Skeletal muscle satellite cell (primary cell): ENCODE results near the gene HLF.

- CAGE, long polyA plus RNA = no peak
Observed at GRCh38 chr17:50686218-50687126, 21.2 kb downstream of the ANKRD40 start.

GRCh38 chr17:50691330-50692234 lies 16.1 kb downstream of the ANKRD40 start:
- CAGE, long polyA plus RNA = no peak

- CAGE, long polyA plus RNA = no peak
Observed at GRCh38 chr17:50695312-50696282, 12.1 kb downstream of the ANKRD40 start.

GRCh38 chr17:50753555-50754059 lies 13.7 kb downstream of the ANKRD40CL start:
- CAGE, long polyA plus RNA = no peak

DNA sequence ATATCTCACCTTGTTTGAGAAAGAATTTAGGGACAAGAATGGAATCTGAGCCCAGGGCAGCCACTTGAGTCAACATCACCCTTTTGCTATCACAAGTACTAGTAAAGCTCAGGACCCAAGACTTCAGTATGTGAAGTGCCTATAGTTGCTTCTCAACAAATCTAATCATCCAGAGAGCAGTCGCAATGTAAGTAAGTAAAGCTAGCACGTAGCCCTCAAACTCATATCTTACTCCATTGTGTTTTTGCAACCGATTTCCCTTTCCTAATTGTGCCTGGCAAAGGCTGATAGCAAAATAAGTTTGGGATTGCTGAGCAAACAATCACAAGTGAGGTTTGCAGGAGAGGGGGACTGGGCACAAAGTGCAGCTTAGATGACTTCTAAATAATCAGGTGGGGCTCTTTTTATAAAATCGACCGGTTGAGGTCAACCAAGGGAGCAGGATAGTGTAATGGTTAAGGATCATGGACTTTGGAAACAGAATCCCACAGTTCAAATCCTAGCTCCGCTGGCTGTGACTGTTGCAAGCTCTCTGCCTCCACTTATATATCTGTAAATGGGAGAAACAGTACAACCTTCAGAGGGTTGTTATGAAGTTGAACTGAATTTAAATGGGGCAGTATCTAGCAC lies 13.0 kb downstream of the TOB1 start:
- CAGE, long polyA plus RNA = no peak

DNA sequence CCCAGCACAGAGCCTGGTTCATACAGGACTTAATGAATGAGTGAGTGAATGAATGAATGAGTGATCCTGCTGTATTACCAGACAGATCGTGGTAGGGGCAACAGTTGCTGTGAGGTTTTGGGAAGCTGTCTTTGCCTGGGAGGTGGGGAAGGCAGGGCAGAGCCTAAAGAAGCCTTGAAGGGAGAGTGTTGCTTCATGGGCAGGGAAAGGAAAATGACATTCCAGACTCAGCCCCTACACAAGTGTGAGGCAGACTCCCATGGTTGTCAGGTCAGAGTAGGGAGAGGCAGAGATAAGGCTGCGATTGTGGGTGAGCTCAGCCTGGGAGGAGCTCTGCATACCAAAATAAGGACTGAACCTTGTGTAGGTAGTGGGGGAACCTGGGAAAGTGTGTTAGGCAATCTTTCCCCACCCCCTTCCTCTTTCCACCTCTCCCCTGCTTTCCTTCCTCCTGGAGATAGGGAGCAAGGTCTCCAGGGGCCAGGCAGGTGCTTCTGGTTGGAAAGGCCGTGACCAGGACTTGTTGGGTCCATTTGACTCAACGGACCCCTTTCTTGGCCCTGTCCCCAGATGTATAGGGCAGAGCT lies 18.3 kb upstream of the TOB1 start:
- CAGE, long polyA plus RNA = no peak

- CAGE, long polyA plus RNA = no peak
Observed at GRCh38 chr17:50920647-50921564, 54.8 kb upstream of the TOB1 start.

DNA sequence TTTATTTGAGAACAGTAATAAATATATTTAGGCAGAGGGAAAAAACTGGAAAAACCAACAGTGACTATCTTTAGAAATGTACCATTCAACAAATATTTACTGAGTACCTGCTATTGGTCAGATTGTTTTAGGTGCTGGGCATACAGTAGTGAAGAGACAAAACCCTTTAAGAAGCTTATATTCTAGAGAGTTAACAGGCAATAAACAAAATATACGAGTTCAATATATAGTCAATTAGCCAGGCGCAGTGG lies 69.6 kb upstream of the TOB1 start:
- CAGE, long polyA plus RNA = no peak

DNA sequence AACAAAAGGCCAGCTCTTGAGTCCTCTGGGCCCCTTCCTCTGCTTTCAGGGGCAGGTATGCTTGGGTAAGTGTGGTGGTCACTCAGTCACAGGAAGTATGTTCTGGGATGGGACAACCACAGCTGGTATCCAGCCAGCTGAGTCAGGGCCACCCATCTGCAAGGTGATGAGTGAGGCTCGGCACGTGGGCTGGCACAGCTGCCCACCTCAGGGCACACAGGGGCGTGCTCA lies 85.7 kb upstream of the TOB1 start:
- CAGE, long polyA plus RNA = no peak

- CAGE, long polyA plus RNA = no peak
Observed at GRCh38 chr17:50998433-50998825, 122.2 kb downstream of the SPAG9 start.

- CAGE, long polyA plus RNA = no peak
Observed at GRCh38 chr17:51164920-51166111, 895 bp upstream of the NME2 start.

GRCh38 chr17:54302907-54303297 lies 480.2 kb downstream of the KIF2B start:
- CAGE, long polyA plus RNA = no peak

DNA sequence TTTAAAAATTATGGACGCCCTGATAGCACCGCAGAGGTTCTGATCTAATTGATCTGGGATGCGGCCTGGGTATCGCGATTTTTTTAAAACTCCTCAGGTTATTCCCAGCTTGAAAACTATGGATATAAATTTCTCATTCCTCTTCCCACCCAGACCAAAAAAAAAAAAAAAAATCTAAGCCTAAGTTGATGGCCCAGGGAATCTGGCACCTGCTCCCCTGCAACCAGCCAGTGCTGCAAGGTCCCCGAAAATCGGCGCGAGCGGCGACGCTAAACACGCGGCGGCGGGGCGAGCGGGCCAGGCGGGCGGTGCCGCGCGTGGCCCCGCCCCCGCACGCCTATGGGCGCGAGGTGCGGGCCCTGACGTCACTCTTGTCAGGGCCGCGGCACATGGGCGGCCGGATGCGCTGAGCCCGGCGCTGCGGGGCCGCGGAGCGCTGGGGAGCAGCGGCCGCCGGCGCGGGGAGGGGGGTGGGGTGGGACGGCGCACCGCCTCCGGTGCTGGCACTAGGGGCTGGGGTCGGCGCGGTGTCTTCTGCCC lies at the start of gene HLF:
Gene HLF, plus strand, starts transcription at position 368 of the 540 bp plus-strand sequence.
- CAGE, long polyA plus RNA = no peak

DNA sequence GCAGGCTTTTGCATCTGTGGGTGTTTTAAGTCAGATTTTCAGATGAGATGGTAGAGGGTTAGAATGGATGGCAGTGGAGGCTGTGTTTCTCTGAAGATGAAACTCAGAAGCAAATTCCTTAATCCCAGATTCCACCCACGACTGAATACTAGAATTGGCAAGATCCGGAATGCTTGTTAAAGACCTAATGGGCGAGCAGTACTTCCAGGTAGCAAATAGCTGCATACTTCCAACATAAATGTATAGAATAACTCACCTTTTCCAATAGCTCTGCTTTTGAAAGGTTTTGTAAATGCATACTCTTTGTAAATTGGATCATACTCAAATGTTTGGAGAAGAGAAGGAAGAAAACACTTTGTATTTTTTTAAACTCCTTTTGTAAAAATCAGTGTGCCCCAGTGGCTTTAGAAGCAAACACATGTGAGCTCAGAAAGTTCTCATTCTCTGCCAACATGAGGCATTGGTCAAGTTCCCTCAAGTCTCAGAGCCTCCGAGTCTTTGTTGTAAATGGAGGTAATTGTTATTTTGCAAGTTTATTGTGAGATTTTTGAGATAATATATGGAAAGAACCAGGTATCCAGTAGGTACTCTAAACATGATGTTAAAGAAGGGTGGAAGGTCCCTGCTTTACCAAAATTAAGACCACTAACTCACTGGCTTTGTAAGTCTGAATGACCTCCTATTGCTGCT lies 2.0 kb downstream of the HLF start:
- CAGE, long polyA plus RNA = no peak

DNA sequence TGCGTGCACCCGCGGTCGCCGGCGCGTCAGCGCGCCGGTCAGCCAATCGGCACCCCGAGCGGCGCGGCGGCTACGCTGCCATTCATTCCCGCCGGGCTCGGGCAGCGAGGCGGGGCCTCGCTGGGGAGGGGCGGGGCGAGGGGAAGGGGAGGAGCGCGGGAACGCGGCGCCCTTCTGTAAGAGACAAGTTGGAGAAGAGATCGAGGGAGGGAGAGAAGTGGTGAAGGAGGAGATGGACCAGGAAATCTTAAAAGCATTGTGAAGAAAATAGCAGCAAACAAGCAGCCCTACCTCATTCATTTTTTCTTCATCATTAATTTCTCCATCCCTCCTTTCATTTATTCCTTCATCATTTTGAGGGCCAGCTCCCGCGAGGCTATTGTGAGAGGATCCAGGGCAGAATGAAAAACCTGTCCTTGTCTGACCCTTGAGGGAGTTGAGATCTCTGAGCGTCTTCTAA lies 412 bp upstream of the MMD start:
- CAGE, long polyA plus RNA = no peak

DNA sequence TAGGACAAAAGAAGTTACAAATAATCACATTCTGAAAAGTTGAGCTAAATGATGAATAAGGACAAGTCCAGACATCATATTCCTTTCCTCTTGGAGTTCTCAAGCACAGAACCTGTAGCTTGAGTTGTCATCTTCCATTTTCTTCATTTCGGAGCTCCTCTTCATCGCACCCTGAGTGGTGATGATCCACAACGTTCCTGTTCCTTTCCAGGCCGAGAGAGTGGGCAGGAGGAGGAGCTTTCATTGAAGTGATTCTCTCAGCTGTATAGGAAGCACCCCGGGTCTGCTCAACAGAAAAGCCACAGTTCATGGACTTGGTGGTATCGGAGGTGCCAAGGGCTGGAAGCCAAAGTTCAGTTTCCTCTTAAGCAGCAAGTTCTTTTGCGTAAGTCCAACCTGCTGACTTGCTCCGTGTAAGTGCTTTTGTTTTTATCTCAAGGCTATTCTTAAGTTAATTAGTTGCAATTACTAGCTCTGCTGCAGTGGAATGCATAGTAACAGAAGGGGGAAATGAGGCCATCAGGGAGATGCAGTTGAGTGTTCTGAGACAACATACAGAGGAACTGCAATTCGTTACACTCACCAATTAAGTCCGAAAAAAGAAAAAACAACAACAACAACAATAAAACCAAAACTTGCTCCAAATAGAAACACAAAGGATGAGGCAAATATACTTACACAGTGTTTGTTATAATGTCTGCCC lies 45.0 kb upstream of the MMD start:
- CAGE, long polyA plus RNA = no peak

DNA sequence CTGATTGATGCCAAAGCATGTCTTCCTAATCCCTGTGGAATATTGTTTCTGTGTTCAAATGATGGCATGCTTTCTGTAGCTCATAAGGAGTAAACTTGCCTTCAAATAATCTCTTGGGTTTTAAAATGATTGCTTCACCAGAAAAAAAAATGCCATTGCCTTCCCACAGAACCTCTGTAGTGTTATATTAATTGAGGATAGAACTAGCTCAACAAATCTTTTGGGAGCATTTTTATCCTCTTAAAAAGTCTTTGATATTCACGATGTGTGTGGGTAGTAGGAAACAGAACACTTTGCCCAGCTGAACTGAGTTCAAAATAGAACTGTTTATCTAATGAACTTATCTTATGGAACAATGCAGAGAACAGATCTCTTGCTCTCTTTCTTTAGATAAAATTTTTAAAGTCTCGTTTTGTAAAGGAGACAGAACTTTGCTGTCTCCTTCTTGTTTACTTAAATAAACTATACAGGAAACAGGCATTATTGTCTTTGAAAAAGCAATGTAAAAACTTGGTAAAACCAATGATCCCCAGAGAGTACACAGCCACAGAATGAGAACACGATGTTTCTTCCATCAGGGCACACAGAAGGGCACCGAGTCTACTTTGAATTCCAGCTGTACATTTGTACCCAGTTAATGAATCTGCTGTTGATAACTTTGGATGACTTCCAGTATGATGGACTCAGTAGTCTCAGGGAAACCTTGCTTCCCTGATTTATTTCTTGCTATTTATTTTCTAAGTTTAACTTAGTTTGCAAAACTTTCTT lies 8.0 kb upstream of the TMEM100 start:
- CAGE, long polyA plus RNA = no peak

DNA sequence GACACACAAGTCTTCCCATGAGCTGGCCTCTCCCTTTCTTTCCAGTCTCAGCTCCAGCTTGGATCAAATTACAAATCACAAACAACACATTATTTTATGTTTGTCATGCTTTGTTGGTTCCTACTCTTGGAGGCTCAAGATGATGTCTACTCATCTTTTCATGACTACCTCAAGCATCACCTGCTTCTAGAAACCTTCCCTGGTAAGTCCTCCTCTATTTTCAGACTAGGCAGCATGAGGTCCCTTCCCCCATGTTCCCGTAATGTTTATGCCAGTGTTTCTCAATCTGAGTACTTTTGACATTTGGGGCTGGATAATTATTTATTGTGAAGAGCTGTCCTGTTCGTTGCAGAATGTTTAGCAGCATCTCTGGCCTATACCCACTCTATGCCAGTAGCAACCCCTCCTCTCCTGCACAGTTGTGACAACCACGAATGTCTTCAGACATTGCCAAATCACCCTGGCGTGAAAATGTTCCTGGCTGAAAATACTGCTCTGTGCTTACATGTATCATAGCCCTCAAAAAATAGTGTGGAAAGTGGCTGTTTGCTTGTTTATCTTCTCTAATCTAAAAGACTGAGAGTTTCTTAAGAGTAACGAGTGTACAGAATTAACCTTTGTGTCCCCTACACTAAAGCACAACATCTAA lies 10.2 kb upstream of the TMEM100 start:
- CAGE, long polyA plus RNA = no peak

GRCh38 chr17:56110565-56111248 lies 42.6 kb upstream of the ANKFN1 start:
- CAGE, long polyA plus RNA = no peak

DNA sequence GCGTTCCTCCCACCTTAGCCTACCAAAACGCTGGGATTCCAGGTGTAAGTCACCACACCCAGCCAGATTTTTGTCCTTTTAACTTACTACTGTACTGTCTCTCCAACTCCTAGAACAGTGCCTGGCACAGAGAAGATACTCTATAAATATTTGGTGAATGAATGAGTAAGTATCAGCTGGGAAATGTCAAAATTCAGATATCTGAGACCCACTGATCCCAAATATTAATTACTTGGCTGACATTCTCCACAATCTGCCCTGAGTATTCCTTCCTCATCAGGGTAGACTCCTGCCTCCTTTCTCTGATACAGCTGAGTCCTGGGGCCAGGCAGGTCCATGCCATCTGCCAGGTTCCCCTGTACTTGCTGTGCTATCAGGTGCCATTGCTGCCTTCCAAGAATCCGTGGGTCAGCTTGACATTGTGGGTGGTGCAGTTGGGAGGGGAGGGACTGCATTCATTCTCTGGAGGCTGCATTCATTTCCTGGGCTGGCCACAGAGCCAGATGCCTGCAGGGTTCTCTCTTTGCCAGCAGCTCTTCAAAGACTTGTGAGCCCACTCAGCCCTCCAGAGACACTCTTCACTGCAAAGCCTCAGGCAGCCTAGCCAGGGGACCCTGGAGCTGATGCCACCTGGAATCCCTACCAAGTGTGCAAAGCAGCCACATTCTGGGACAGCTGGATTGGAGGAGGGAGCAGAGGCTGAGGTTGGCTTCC lies 20.6 kb downstream of the ANKFN1 start:
- CAGE, long polyA plus RNA = no peak